GM19239 (cell line): ENCODE data around the genes SBF2 and RNF141.

- RRBS, result 13% methylated on average over 2 of the region's 10 CpGs
Measured at GRCh38 chr11:8328642-8329224, 65.1 kb upstream of the LMO1 start.

DNA sequence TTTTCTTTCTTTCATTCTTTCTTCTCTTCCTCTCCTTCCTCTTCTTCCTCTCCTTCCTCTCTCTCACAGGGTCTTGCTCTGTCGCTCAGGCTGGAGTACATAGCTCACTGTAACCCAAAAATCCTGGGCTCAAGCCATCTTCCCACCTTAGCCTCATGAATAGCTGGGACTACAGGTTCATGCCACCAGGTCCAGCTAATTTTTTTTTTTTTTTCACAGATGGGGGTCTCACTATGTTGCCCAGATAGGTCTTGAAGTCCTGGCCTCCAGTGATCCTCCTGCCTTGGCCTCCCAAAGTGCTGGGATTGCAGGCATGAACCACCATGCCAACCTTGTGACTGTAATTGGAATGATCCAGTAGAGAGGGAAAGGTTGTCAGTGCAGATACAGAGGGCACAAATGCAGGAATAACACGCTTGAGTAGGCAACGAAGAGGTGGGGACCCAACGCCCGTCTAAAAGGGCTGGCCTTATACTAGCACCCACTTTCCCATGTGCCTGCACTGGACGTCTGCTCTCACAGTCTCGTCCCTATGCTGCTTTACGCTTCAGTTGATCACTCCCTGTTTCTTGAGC is 55.2 kb downstream of the RPL27A start:
- RRBS, result no CpG with 5 or more reads among the region's 8 CpGs

GRCh38 chr11:8839669-8840377 is 29.3 kb upstream of the DENND2B start:
- RRBS, result no CpG with 5 or more reads among the region's 2 CpGs

DNA sequence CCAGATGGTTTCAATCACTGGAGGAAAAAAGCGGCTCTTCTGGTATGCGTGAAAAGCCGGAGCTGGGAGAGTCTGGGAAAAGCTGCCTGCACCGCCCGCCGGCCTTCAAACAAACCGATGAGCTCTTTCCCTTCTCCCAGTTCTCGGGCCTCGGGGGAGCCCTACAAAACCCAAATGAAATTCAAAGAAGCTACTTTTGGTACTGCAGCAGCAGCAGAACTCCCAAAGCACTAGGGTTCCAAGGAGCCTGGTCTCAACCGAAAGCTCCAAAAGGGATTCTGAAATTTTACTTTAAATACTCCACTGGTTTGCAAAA is 39.6 kb upstream of the AKIP1 start:
- RRBS, result 36% methylated on average over 1 of the region's 10 CpGs

- RRBS, result no CpG with 5 or more reads among the region's 6 CpGs
Measured at GRCh38 chr11:9062341-9062591, 29.1 kb downstream of the SCUBE2 start.

DNA sequence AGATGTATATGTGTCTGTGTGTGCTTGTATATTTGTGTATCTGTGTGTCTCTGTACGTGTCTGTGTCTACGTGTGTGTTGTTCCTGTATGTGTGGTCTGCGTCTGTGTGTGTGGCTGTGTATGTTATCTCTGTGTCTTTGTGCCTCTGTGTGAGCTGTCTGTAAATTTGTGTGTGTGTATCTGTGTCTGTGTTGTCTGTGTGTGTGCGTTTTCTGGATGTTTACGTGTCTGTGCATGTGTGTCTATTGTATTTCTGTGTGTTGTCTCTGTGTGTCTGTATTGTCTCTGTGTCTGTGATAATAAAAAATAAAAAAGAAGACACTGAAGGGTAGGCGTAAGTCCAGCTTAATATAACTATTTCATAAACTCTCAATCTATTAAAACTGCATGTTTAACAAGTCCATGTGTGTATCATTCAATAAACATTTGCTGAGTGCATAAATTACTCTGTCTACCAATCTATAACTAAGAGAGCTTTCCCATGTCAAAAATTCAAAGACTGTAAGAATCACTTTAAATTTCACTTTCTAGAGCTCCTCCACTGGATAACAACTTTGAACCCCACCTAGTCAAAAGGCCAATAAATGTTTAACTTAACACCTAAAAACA is 79.4 kb downstream of the DENND5A start:
- RRBS, result no CpG with 5 or more reads among the region's 6 CpGs

DNA sequence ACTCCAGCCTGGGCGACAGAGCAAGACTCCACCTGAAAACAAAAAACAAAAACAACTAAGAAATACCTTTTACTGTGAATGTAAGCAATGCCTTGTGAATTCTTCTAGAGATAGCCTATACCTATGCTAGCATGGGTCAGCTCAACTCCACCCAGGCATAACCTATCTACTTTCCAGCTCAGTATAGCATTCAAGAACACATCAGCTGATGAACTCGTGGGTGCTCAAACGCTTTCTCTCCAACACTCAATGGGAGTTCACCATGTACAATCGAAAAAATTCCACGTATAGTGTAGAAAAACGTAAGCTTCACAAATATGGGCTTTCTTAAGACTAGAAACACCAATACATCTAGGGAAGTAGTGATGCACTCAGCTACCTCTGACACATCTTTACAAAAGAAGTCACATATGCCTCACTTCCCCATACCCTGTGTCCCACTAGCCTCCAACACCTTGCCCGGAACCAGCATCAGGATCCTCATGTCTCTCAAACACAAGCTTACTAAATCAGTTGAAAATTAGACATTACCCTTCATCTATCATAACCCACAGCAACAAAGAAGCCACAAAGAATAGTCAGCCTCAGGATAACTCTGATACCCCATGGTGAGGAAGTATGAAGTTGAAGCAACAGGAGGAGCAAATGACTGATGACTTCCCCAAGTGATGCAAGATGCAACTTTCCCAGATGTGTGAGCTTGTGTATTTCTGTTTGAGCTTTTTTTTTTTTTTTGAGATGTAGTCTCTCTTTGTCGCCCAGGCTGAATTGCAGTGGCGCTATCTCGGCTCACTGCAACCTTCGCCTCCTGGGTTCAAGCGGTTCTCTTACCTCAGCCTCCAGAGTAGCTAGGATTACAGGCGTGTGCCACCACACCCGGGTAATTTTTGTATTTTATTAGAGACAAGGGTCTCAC is 8.3 kb upstream of the DENND5A start:
- RRBS, result no CpG with 5 or more reads among the region's 14 CpGs

- RRBS, result no CpG with 5 or more reads among the region's 2 CpGs
Measured at GRCh38 chr11:9478366-9478634, 17.5 kb downstream of the ZNF143 start.

DNA sequence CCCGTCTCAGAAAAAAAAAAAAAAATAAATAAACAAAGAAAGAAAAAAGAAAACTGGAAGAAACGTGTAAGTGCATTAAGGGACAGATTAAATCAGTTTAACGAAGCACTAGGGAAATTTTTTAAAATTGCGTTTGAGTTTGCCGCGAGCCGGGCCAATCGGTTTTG is 917 bp upstream of the WEE1 start:
- RRBS, result 5% methylated on average over 2 of the region's 8 CpGs

DNA sequence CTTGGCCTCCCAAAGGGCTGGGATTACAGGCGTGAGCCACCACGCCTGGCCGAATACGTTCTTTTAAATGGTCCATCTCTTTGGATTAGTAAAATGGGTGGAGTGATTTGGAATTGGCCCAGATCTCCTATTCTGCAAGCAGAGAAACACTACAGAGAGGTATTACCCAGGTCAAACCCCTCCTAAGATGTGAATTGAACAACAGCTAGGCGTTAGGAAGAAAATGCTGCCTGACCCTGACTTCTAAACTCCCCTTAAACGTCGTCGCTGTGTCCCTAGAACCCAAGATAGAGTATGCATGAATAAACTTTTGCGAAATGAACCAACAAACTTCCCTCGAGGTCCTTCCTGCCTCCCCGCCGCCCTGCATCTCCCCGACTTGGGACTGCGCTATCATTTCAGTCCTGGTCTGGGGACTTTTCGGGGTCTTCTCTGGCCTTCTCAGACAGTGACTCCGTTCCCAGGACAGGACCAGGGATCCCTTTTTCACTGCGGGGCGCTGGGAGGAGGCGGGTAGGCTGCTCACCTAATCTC is 513 bp upstream of the SWAP70 start:
- RRBS, result no CpG with 5 or more reads among the region's 19 CpGs

- RRBS, result no CpG with 5 or more reads among the region's 2 CpGs
Measured at GRCh38 chr11:9701723-9702356, 38.0 kb downstream of the SWAP70 start.

DNA sequence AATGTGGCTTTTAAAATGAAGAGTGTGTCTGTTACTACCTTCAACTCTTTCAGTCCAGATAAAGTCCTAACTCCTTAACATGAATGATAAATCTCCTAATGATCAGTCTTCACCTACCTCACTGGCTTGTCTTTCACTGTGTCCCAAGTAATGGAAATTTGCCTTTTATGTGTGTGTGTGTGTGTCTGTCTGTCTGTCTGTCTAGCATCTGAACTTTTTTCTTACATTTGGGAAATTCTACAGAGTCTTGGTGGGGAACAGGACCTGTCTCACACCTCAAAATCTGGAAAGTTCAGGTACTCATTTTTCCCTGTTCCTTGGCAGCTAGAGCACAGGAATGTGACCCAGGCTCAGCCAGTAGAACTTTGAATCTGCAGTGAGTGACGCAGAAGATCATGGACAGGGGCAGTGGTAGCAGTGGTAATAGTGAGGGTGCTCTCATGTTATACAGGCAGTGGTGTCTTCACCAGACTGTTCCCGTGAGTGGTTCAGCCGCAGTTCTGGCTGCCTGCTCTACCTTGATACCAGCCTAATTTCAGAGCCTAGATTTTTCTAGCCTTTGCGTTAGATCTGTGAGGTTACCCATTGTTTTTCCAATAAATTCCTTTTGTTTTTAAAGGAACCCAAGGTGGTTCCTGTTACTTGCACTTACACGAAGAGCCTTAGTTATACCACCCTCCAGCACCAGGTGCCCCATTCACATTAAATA is 47.5 kb downstream of the SWAP70 start:
- RRBS, result no CpG with 5 or more reads among the region's 5 CpGs

DNA sequence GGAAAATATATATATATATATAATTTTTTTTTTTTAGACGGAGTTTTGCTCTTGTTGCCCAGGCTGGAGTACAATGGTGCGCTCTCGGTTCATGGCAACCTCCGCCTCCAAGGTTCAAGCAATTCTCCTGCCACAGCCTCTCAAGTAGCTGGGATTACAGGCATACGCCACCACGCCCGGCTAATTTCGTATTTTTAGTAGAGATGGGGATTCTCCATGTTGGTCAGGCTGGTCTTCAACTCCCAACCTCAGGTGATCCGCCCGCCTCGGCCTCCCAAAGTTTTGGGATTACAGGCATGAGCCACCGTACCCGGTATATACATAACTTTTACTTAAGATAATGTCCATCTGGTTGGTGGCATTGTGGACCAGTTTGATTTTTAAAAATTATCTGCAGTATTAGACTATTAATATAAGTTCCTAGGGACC is 228.7 kb downstream of the SWAP70 start:
- RRBS, result no CpG with 5 or more reads among the region's 13 CpGs

DNA sequence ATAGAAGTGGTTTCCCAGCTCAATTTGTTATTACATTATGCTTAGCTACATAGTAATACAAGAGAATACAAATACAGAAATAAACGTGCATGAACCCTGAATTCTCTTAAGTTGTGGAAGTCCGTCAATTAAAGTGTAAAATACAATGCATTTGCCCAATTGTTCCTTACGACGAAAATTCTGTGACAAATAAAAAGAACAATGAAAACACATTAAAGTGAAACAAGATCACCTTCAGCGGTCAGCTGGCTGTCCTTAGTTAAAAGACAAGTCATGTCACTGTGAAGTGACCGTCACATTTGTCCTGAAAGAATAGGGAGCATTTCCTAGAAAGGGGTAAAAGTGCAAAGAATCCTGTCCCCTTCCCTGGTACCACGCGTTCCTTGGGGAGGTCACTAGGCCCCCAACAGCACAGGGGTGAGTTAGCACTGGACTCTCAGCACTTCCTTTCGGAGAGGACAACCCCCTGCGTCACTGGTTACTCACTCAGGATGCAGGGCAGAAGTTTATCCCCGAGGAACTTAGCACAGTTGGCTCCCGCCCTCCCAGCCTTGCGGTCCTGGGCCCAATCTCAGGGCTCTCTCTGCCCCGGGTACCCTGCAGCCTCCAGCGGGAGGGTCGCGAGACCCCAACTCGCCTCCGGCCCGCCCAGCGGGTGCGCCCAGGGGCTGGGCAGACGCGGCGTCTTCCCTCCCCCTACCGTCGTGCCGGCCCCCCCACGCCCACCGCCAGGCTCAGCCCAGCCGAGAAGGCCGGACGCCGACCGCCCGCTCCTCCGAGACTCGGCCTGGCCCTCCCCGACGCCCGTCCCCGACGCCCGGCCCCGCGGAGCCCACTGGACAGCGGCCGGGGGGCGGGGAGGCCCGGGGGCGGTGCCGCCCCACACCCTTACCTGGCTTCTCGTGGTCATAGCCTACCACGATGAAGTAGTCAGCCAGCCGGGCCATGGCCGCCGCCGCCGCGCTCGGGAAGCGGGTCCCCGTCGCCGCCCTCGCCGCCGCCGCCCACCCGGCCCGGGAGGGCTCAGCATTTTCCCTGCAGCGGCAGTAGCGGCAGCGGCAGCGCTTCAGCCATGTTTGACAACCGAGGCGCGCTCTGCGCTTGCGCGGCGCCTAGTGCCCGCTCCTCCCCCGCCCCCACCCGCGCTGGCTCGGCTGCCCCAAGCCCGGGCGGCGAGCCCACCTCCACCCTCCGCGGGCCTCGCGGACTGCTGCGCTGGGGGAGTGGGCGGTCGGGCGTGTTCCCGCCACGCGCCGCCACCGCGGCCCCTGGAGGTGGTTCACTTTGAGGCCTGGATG is at the start of gene SBF2:
Gene SBF2, minus strand, starts transcription at position 1,097 of the 1,298 bp plus-strand sequence.
- RRBS, result 2% methylated on average over 51 of the region's 104 CpGs

DNA sequence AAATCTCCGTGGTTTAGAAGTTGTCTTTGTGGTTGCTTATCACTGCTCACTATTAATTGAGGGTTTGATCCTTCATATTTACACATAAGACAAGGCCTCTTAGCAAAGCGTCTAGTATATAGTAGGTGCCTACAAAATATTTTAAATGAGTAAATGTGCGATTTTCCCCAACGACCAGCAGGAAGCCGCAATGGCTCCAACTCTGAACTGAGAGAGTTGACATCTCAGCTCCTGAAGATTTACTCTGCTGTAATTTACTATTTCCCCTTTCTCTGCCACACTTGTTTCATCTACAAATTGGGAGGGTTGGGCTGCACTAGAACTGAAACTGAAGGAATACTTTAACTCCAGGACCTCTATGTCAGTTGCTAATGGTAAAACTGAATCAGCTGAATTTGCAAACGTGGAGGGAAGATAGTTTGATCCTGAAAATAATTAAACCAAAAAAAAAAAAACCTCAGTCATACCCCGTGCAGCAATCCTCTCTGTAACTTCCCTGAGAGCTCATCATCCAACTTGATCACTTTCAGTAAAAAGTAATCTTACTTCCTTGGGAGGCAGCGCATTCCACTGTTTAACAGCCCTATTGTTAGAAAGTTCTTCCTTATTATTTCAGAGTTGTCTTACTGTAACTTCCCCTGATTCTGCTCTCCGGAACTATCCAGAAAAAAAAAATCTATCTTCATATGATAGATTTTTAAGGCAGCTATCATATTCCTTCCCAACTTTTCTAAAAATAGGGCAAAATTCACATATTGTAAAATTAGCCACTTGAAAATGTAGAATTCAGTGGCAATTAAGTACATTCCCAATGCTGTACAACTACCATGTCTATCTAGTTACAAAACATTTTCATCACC is 1.4 kb upstream of the SBF2 start:
- RRBS, result no CpG with 5 or more reads among the region's 9 CpGs

GRCh38 chr11:10386922-10388181 is 67.7 kb upstream of the AMPD3 start:
- RRBS, result no CpG with 5 or more reads among the region's 26 CpGs

DNA sequence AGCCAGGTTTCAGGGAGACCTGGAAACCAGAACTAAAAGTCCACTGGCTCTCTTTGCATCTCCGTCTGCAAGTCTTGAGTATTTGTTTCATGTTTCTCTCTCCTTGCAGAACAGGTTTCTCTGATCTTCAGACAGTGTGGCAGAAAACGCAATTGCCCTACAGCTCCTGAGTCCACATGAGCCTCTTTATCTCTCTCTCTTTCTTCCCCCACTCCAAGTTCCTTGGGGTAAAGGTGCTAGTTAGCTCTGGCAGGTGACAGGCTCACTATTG is 66.9 kb upstream of the AMPD3 start:
- RRBS, result no CpG with 5 or more reads among the region's 2 CpGs

DNA sequence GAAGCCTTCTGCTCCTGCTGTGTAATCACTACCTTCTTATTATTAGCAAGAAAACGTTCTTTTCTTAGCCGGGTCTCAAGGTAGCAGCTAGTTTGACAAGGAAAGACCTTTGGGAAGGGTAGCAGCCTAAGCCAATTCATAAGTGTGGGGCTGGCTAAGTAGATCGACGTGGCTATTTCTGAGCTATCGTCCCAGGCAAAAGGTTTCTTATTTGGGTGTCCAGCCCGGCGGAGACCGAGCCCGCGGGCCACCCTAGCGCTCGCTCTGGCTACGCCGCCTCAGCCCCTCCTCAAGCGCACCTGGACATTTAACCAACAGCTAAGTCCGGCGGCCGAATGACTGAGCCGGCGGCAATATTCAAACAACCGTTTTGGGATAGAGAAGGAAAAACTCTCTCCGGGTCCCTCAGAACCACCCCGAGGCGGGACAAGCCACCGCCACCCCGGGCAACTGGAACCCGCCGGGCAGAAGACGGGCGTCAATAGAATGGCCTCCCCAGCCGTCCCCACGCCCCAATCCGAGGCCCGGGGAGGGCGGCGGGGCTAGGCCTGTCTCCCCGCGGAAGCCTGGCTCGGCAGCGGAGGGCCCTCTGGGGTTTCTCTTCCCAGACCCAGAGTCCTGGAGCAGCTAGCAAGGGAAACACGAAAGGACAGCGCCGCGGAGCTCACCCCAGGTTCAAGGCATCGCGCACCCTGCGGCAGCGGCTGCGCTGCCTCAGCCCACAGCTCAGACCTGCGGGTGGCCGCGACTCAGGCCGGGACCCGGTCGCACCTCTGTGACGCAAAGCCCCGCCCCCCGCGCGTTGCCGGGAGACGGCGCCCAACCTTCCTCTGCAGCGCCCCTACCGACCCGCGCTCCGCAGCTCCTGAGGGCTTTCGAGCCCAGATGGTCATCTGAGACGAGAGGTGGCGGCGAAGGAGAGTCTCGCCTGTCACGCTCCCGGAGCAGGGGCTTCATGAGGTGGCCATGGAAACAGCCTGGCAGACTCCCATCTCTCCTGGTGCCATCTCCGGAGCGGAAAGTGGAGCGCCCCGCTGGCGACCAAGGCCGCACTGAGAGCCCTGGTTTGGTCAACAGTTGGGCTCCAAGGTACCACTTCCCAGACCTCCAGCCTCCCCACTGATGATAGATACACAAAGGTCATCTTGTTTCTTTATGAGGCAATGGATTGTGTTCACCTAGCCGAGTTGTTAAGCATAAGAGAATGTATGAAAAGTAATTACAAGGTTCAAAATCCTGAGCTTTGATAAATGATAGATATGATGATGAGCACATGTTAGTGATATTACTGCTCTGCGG is at the start of gene RNF141:
Gene RNF141, minus strand, starts transcription at position 734 of the 1,299 bp plus-strand sequence.
- RRBS, result 2% methylated on average over 31 of the region's 83 CpGs

GRCh38 chr11:10581290-10582235 is 13.1 kb upstream of the LYVE1 start:
- RRBS, result no CpG with 5 or more reads among the region's 8 CpGs

- RRBS, result no CpG with 5 or more reads among the region's 4 CpGs
Measured at GRCh38 chr11:10772317-10772738, 21.3 kb downstream of the CTR9 start.